Left cardiac atrium (tissue), 1 donor: ENCODE measurements around the genes ID2 and KIDINS220.

DNA sequence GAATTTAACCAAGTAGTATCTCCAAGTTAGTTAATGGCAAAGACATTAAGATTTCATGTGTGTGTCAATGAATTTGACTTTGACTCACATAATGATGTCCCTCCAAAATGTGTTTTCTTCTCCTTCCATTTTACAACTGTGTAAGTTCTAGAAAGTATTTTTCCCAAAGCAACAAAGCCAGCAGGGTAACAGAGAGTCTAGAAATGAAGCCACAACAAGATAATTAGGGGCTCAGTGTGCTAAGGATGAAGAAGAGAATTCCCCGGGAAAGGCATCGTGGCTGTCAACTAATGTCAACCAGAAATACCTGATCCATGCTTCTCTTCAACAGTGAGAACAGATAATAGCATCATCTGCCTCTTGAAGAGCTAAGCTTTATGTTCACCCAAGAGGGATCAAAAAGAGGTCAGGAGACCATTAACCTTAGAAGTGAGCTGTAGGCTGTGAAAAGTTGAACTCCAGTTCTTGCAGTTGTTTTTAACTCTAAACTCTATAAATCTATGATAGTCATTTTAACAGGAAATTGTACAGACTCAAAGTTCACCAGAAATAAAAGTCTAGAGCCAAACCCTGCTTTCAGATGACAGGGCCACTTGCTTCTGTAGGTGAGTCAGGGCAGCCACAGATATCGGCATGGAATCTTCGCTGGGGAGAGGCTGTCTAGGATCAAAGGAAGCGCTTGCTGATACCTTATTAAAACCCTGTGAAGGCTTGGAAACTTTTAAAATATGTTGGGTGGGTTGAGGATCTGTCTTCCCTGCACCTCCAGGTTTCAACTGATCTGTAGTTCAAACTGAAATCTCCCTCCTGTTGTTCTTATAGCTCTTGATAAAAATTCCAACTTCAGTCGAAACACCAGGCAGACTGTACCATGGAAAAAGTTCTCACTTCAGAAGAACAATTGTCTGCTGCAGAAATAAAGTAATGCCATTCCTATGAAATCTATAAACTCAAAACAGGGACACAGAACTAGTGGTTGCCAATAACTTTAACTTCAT, 540.6 kb upstream of the ID2 start:
- PRO-cap = no peak

DNA sequence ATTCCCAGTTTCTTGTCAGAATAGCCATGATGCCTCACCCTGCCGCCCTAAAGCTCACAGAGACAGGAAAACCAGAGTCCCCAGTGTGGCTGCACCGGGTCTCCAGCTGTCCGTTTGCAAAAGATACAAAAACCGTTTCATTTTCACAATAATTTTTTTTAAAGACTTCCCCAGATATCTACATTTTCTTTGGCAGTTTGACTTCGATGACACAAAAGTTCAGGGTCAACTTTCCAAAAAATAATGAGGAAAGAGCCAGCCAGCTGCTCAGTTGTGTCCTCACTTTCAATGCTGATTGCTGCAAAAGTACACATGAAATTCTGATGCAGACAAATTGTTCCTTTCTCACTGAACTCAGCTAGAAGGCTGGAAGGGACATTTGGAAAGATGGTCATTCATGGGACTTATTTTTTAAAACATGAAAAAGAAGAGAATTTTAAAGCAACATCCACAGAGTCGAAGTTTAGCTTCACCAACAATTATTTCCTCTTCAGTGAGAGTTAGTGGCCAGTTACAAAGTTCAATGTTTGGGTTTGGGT, 442.9 kb upstream of the ID2 start:
- PRO-cap = no peak

DNA sequence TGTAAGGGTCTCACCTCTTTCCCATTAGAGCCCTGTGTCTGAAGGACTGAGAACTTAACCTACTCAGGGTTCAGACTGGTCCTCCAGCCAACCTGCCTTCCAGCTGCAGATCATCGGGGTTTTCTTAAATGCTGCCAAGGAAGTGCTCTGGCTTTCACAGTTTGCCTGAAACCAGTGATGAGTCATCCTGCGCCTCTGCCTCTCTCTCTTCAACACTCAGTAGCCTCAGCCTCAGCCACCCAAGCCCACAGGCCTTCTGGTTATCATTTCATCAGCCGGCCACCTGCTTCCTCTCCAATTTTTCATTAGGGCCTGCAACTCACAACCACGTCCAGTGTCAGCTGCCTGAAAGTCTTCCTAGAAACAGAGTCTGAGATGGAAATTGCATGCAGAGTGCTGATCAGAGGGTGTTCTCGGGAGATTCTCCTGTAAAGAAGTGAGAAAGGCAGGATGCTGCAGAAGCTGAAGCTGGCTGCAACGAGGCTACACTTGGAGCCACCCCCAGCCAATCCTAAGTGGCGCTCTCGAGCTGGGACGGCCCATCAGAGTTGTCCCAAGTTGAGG, 379.8 kb upstream of the ID2 start:
- PRO-cap = no peak

DNA sequence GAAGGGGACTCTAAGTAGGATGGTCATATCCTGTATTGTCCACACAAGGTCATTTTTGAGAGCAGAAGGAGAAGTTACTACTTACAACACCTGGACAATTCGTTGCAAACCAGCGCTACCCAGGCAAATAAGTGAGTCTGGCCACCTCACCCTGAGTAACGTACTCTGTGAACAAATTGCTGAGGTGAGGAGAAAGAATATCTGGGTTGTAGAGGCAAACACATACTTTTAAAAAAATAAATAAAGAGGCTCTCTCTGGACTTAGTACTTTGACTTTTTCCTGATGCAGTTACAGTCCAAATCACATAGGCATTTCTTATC, 268.3 kb upstream of the ID2 start:
- PRO-cap = no peak

DNA sequence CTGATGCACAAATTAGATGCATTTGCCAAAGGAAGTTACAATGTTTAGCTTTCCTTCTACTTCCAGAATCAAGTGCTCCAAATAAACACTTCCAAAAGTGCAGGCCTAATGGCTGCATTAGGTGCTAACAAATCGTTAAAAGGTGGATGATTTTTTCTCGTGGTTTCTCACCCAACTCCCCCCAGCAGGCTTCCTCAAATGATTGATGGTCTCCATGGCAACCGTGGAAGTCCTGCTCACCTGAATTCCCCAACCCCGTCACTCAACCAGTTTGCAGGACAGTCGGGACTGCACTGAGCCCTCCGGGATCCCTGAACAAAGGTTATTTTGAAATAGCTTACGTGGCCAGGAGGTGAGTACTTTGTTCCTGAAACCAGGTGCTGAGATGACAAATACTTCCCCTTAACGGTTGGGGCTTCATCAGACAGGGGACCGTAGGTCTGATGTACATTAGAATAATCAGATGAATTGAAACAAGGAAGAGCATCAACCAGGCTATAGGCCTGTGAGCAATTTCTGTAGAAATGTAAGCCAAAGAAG, 206.6 kb upstream of the ID2 start:
- PRO-cap = no peak

DNA sequence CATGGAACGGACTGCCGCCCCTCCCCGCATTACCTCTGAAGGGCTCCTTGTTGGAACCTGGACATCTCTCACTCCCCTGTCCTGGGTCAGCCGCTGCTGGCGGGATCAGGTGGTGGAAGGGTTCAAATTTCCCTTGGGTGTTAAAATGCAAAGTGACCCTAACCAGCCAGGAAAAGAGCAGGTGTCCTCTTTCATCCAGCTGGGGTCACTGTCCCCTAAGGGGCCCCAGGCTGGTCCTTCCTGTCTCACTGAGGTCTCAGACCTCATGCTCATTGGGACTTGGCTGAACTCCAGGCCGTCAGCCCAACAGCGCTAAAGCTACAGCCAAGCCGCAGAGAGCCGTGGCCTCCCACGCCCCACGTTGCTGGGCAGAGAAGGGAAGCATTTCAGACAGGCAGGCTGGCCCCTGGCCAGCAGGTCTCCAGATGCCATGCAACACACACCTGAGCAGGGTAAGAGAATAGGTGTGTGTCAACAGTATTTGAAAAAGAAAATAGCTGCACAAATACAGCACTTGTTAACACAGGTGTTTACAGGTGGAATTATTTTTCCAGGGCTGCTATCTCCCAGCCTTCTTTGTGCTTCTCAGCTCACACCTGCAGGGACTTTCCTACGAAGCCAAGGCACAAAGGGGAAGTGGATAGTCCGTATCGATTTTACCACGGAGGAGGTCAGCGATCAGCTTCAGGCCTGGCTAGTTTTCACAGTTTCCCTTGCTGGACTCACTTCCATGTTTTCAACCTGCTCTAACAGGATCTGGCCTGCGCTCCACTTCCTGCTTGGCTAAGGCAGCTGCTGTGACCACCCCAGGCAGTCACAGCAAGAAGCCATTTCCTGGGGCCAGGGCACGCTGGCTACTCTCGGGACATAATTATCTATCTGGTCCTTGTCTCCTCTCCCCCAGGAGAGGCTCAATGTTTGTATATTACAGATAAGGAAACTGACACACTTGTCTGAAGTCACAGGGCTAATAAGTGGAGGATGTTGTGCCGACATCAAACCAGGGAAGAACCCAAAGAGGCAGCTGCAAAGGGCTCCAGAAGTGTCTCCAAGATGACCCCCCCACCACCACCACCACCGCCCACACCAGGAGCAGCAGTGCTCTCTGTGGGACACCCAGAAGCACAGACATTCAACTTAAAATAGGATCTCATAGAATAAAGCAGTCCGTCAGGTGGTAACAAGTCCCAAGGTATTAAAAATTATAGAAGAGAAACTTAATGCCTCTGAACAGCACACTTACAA, 156.0 kb upstream of the ID2 start:
- PRO-cap = no peak

DNA sequence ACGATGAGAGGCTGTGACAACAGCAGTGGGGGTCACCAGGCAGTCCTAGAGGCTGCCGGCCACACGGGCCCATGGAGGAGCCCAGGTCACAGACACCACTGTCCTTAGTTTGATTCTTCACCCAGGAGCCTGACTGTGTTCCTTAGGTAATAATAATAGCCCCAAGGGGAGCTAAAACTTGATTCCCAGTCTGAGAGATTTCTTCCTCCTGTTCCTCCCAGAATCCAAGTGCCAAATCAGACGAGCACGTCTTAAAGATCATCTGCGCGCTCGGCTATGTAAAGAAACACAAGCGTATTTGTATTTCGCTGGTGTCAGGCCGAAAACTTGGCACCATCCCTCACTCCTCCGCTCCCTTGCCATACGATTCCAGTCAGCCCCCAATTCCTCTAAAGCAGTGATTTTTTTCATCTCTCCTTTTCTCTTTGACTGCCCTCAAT, 131.0 kb upstream of the ID2 start:
- PRO-cap = no peak

DNA sequence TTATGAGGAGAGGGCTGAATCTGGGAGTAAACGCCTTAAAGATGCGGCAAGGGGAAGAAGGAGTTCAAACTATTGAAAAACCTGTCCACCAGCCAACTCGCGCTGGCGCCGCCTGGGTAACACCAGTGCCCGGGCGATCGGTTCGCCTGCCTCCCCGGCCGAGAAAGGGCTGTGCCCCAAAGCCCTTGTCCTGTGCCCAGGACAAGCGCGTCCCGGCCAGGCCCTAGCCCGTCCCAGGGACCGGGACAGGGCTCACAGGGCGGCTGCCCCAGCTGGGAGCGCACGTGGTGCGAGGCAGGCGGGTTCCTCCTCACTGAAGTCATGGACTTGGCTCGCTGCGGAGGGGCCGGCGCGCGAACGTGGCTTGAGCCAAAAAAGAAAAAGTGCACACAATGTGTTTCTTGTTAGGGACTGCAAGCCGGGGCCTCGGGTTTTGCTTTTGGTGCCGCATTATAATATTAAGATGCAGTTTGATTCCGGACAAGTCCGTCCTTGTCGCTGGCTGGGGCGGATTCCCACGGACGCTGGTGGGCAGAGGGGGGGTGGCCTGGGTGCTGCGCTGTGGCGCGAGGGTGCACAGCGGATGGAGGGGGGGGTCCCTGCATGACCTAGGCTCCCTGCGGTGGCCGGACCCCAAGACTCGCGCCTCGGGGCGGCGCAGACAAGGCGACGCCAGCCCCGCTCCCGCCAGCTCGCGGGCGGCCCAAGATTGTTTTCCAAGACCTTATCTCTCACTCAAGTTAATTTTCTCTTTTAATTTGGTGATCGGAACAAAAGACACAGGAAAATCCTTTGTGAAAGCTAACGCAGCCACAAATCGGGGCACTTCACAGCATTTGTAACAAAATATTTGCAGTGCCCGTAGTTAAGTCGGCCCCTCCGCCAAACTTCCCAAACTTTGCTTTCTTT, 5.2 kb upstream of the ID2 start:
- PRO-cap = bidirectional peak, plus-strand start at position 483 of the sequence, minus-strand start at position 256 of the sequence; bidirectional peak, plus-strand start at position 636 of the sequence, minus-strand start at position 515 of the sequence

GRCh38 chr2:8681987-8682575, at the start of gene ID2:
Gene ID2, plus strand, starts transcription at chr2:8682056.
- PRO-cap = bidirectional peak, plus-strand start at chr2:8682056, minus-strand start at chr2:8681861

- PRO-cap = no peak
Observed at GRCh38 chr2:8682576-8682677, 571 bp downstream of the ID2 start.

GRCh38 chr2:8709448-8710049, 27.7 kb downstream of the ID2 start:
- PRO-cap = no peak

DNA sequence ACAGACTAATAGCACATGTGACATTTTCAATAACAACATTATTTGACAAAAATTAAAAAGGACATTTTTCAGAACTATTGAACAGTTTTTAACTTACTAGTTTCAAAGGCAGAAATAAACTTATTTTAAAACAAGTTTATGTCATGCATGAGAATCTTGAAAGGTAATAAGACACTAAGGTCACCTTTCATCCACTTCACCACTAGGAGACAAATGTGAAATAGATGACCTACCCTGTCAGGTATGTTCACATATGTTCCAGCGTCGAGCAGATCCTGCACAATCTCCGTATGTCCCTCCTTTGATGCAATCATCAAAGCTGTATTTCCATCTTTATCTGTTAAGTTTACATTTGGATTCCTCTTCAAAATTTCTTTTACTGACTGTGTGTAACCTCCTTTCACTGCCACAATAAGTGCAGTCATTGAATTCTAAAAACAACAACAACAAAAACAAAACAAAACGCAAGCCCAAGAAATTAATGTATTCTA, 34.7 kb downstream of the KIDINS220 start:
- PRO-cap = no peak

DNA sequence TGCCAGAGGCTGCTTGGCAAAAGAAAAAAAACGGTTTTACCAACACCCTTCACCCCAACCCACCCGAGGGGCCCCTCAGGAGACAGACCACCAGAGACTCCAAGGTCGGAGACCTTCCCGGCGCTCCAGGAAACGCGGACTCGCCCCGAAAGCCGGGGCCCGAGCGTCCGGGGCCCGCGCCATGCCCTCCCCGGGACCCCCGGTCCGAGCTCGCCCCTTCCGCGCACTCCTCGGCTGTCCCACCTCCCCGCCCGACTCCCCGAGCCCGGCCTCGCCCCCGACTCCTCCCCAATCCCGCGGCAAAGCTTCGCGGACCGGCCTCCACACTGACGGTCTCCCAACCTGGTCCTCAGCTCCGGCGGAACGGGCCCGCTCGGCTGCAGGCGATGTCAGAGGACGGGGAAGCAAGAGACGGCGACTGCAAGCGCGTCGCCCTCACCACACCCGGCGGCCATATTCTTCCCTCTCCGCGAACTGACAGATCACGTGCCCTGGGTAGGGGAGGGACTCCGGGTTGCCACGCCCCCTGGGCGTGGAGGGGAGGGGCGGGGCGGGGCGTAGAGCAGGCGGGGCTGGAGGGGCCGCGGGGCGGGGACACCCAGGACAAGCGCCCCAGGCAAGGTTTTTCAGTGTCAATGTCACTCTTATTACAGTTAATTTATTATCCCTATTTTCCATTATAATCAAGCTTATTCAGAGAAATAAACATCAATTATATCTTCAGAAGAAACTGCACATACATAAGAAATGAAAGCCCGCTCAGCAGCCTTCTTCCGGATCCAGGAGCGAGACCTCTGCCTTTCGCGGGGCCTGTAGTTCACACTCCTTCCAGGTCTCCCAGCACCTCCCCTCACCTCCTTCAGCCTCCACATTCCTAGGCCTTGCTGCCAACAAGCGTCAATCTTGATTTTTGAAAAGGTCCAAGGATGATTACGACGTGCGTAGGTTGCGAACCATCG, at the start of gene KIDINS220:
Gene KIDINS220, minus strand, starts transcription at position 476 of the 959 bp plus-strand sequence.
- PRO-cap = bidirectional peak, plus-strand start at position 565 of the sequence, minus-strand start at position 476 of the sequence

GRCh38 chr2:8863269-8864082, 26.1 kb upstream of the KIDINS220 start:
- PRO-cap = no peak

GRCh38 chr2:8975265-8975725, 28.2 kb downstream of the MBOAT2 start:
- PRO-cap = no peak

DNA sequence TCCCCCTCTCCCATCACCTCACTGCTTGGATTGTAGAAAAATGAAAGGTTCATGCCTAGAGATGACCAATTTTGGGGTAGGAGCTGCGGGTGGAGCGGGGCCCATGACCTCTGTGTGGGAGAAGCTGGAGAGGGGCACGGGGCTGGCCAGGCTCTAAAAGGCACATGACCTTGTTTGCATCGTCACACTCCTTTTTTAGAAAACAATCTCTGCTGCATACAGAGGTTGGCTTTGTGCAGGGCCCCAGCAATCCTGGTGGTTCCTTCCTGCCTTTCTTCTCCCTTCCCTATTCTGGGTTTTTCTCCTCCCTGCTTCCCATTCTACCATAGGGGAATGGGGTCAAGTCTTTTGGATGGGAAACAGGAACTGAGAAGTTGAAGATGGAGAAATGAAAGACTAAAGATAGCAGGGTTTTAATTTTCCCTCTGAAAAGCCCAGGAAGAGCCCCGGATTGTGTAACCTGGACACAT, 53.8 kb downstream of the ASAP2 start:
- PRO-cap = no peak

DNA sequence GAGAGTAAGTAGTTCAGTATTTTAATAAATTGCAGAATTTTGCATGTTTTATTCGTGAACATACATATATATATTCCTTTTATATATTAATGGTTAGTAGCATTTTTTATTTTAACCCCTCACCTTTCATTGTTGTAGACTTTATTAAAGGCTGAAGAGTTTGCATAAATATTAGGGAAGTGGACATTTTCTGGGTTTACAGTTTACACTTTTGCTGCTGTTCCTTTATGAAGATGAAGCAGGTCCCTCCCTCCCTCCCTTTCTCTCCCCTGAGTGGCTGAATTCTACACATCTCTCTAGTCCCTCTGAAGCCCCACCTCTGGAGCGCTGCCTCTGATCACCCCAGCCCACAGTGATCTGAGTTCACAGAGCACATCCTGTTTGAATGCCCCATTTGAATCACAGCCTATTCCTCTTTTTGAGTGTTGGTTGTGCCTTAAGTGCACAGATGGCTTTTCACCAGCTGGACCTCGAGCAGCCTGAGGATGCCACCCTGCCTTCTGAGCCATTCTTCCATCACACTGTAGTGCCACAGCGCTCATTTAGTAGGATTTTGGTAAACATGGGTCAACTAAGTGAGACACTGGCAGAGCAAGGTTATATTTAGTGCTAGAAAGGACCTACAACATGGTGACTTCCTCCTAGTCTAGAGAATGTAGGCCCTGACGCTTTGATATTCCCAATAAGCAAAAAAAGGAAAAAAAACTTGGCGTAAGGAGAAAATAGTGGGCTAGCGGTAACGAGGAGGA, 87.1 kb downstream of the ITGB1BP1 start:
- PRO-cap = no peak

GRCh38 chr2:9374473-9375105, 48.7 kb downstream of the ITGB1BP1 start:
- PRO-cap = no peak

DNA sequence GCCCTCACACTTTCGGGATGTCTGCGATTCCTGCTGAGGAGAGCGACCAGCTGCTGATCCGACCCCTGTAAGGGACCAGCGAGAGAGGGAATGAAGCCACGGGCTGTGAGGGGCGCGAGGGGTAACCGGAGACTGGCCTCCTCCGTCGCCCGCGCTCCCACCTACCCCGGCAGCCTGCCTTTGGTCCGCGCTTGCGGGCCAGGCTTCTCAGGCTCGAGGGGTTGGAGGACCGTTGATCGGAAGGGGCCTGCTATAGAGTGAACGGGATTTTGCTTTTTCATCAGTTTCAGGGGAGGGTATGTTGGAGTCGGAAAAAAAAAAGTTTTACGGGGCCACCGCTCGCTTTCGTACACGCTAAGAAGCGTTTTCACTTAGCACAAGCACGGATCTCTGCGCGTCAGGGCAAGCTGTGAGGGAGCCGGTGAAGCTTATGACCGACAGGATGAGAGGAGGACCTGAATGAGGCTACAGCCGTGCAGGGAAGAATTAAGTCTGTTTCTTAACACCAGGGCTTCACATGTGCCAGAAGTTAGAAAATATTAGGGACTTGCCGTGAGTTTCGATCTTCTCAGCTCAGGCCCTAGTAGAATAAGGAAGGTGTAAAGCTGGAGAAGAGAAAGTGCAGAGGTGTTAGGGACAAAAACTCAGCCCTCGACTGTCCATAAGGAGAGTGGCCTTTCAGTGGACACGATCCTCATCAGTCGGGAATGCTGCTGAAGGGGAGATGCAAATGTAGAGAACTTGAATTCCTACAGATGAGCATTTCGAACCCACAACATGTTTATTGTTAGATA, 500 bp downstream of the CPSF3 start:
- PRO-cap = no peak

DNA sequence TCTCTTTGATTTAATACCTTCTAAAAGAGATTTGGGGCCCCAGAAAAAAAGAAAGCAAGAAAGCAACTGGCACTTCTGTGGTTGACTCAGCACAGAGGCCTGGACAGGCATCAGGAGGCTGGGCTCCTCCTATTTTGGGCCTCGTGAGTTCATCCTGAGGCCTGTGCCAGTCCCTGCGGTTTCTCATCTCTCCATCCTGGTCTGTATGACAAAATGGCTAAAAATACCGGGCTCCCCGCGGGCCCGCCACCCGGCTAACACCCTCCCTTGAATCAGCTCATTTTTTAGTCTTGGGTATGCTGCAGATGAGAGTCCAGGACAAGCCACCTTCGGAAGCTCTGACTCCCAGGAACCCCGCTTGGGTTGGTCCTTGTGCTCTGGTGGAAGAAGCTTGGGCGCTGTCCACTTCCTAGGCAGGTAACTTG, 62.4 kb upstream of the YWHAQ start:
- PRO-cap = no peak